GM19240 (cell line): ENCODE data around the genes ARMC8, PIK3CB and SPSB4.

- RRBS, result 2% methylated on average over 3 of the region's 24 CpGs
These were observed at the start of gene ARMC8 for GRCh38 chr3:138187118-138187473. Gene ARMC8, plus strand, starts transcription at chr3:138187301.

GRCh38 chr3:138651329-138652106, 42.9 kb downstream of the FAIM start:
- RRBS, result no CpG with 5 or more reads among the region's 11 CpGs

DNA sequence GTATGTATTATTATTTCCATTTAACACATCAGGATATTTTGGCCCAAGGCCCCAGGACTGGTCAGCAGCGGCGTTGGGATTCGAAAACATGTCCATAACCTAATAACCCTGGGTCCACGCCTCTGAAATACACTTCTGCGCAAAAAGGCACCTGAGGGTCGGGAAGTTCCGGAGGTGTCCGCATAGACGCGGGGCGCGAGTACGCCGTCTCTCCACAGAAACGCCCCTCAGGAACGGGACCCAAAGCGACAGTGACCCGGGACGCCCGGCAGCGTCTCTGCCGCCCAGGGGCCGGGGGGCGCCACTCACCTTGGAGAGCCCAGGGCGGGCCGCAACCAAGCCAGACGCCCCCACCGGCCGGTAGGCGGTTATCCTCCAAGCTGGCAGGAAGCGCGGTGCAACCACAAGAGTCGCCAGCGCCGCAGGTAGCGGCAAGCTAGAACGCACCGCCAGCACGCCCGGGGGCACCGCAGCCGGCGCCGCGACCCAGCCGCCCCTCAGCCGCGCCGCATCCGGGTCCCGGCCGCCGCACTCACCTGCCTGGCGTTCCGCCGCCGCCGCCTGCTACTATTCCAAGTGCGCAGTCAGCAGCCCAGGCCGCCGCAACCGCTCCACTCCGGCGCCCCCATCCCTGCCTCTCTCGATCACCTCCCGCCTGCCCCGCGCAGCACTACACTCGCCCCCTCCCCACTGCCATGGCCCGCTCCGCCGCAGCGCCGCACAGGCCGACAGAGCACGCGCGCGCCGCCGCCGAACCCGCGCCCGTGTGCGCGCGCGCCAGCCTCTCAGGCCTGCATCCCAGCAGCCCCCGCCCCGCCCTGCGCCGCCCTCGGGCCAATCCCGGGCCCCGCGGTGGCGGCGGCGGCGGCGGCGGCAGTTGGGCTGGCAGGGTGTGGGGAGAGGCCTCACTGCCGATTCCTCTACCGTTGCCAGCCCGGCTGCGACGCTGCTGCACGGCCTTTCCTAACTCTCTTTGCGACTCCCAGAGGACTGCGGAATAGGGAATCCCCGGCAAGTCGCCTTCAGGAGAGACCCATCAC, at the start of gene PIK3CB:
Gene PIK3CB, minus strand, starts transcription at position 770 of the 1,040 bp plus-strand sequence.
- RRBS, result 1% methylated on average over 52 of the region's 113 CpGs

DNA sequence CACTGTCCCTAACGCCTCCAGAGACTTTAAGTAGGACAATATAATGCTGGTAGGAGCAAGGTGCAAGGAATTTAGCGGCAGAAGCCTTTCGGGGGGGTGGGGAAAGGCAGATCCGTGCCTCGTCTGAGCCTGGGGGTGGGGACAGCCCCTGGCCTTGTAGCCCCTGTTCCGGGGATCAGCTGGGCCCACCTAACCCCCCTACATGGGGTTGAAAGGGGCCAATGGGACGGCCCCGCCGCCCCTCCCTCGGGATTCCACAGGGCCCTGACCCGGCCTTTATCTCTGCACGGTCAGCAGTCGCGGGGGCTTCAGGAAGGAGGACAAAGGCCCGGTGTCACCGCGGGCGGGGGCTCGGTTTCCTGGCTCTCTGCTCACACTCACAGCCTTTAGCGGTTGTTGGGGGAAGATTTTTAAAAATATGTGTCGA, 8.1 kb downstream of the FOXL2 start:
- RRBS, result 5% methylated on average over 8 of the region's 21 CpGs

- RRBS, result no CpG with 5 or more reads among the region's 3 CpGs
These were observed 104.5 kb upstream of the MRPS22 start for GRCh38 chr3:139239348-139239707.

DNA sequence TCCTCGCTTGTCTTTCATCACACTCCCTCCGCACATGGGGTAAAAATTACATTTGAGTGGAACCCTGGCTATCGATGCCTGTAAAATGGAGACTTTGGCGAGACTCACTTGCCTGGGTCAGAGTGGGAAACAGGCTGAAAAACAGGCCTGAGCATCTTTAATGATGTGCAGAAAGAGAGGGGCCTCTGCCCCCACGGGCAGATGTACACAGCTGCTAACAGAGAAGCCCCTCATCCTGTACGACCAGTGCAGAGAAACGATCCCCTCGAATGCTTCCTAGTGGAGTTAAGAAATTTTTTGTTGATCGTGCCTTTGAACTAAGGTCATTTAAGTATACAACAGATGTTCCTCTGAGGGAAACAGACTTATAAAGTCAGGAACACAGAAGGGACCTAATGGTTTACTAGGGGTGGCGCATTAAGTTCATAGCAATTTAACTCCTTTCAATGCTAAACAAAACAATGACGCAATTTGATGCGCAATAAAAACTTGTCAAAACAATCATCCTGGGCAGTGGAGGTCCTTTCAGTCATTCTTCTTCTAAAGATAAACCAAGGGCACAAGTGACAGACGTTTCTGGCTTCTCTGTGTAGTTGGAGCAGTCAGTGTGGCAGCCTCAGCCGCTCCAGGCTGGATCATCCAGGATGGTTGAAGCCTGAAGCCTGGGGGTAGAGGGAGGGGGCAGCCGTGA, 51.0 kb upstream of the MRPS22 start:
- RRBS, result no CpG with 5 or more reads among the region's 15 CpGs

GRCh38 chr3:139533086-139533350, 6.5 kb downstream of the RBP1 start:
- RRBS, result no CpG with 5 or more reads among the region's 5 CpGs

DNA sequence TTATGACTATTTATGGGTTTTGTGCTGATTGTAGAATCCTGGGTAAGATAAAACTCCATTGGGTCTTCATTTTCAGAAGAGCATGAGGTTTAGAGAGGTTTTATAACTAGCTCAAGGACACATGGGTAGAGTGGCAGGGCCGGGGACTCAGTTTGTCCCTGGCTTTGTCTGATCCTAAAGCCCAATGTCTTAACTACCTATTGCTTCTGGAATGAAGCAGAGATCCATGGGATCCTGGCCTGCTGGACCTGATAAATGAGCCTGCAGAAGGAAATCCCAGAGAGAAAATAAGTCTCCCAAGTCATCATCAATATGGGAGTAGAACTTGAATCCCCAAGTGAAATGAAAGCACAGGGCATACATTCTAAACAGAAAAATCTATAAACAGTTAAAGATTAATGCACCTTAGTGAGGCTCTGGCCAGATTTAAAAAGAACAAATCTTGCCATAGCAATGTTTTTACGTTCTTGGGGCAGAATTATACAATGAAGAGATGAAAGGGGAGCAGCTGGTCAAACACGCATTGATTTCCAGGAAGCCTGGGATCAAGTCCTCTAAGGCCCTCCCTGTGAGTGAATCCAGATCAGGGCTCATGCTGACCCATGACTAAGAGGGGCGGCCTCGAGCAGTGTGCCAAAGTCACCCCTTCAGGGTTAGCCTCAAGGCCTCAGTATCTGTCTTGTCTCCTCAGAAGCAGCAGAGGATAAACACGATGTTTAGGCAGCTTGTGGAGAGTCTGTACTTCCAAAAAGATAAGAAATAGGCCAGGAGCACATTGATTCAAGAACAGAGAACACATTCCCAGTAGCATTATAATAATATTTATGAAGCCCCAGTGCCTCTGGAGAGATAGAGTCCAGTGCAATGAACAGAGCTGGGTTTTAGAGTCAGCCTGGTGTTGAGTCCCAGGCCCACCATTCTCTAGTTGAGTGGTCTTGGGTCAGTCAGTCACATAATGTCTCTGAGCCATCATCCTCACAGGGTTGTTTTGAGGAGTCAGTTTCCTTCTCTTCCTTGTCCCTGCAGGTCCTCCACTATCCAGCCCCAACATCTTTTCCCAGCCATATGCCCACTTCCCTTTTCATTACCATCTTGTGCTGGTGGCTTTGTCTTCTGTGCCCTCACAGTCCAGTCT, 9.2 kb upstream of the RBP1 start:
- RRBS, result no CpG with 5 or more reads among the region's 6 CpGs

- RRBS, result no CpG with 5 or more reads among the region's 2 CpGs
These were observed 31.1 kb downstream of the TRIM42 start for GRCh38 chr3:140708932-140709325.

DNA sequence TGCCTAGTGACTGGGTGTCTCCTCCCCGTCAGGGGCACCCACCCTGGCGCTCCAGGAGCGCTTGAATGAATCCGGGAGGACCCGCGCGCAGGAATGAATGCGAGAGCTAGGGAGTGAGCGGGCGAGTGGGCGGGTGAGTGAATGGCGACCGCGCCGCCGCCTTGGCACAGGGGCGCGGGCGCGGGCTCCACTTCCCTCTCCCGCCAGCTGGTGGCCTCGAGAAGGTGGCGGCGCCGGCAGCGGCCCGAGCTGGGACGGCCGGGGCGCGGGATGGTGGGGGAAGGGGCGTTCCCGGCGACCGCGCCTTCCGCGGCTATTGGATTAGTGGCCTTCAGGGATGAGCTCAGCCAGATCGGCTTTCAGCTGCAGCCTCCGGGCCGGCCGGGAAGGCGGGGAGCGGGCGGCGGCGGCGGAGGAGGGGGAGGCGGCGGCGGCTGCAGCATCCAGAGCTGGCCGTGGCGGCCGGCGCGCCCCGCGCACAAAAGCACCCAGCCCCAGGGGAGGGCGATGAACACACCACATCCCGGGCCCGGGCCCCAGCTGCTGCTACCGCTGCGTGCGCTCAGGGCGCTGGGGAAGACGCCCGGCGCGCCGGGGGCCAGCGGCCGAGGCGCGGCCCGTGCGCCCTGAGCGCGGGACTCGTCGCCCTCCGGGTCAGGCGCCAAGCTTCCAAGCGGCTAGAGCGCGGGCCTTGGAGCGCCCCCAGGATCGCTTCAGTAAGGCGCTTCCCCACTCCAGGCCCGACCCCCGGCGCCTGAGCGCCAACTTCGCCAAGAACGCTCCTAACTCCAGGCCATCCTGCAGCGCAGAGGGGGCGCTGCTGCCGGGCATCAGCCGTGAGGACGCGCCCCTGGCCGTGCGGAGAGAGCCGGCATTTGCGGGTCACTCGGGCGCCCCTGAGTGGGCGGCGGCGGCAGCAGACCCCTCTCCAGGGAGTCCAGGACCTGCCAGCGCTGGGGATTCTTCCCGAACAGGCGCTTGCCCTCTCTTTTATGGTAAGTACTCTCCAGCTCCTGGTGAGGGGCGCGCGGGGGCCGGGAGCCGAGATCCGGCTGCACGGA, at the start of gene SPSB4:
Gene SPSB4, plus strand, starts transcription at position 350 of the 1,061 bp plus-strand sequence.
- RRBS, result 4% methylated on average over 63 of the region's 119 CpGs

GRCh38 chr3:141114834-141115340, 63.7 kb downstream of the SPSB4 start:
- RRBS, result no CpG with 5 or more reads among the region's 11 CpGs

DNA sequence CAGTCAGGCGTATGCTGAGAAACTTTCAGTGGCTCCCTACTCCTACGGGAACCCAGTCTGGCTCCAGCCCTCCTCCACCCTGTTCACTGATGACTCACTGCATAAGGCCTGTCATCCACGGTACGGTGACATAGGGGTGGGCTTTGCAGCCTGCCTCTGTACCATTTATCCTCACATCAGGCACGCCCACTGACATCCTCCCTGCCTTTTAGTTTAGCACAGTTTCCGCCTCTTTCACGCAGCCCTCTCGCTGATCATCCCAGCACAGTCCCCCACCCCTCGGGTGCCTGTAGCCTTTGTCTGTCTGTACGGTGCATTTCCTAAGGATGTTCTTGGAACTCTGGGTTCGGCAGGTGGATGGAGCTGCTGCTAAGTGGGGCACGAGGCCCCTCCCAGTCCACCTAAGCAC, 11.7 kb downstream of the PXYLP1 start:
- RRBS, result no CpG with 5 or more reads among the region's 12 CpGs

DNA sequence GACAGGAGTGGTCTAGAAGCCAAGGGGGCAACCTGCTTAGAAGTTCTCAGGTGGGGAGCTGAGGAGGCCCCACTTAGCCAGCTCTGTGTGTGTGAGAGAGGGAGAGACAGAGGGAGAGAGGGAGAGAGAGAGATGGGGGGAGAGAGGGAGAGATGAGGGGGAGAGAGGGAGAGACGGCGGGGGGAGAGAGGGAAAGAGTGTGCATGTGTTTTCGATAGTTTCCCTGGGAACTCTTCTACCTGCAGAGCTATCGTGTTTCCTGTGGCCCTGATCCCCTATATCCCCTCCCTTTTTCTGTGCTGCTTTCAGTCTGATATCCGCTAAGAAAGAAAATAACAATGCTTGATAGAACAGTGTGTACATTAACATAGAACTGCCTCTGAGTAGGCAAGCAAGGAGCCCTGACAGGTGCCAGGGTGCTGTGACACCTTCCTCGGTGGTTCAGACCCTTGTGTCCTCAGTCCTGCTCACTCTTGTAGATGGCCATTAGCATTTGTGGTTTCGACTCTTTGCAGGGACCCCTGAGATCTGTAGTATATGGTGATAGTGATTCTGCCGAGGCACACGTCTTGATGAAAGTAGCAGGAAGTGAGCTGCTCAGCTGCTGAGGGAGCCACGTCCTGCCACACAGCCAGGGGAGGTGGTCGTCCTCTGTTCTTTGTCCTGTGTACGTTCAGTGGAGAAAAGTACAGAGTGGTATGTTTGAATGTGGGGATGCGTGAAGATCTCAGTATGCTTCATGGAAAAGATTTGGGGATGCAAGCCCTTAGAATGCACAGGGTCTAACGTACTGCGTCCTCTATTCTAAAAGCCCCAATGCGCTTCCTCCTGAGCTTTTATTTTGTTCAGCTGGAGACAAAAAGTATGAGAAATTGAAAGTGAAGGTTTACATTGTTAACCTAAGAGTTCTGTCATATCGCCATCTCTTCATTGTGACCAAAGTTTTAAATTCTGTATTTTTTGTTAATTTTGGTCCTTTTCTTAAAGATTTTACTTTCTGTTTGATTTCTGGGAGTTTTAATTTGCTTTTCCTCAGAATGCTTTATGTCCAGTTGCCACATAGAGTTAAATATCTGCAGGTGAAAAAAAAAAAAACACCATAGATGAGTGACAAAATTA, 35.3 kb downstream of the PXYLP1 start:
- RRBS, result no CpG with 5 or more reads among the region's 17 CpGs

- RRBS, result no CpG with 5 or more reads among the region's 7 CpGs
These were observed 59.9 kb downstream of the PXYLP1 start for GRCh38 chr3:141291535-141291994.

- RRBS, result no CpG with 5 or more reads among the region's 18 CpGs
These were observed 60.7 kb downstream of the PXYLP1 start for GRCh38 chr3:141292067-141292923.

- RRBS, result no CpG with 5 or more reads among the region's 2 CpGs
These were observed 63.2 kb downstream of the PXYLP1 start for GRCh38 chr3:141294775-141295229.

GRCh38 chr3:141361211-141361449, 7.2 kb upstream of the ZBTB38 start:
- RRBS, result no CpG with 5 or more reads among the region's 2 CpGs

GRCh38 chr3:141383504-141384274, 15.4 kb downstream of the ZBTB38 start:
- RRBS, result no CpG with 5 or more reads among the region's 14 CpGs

DNA sequence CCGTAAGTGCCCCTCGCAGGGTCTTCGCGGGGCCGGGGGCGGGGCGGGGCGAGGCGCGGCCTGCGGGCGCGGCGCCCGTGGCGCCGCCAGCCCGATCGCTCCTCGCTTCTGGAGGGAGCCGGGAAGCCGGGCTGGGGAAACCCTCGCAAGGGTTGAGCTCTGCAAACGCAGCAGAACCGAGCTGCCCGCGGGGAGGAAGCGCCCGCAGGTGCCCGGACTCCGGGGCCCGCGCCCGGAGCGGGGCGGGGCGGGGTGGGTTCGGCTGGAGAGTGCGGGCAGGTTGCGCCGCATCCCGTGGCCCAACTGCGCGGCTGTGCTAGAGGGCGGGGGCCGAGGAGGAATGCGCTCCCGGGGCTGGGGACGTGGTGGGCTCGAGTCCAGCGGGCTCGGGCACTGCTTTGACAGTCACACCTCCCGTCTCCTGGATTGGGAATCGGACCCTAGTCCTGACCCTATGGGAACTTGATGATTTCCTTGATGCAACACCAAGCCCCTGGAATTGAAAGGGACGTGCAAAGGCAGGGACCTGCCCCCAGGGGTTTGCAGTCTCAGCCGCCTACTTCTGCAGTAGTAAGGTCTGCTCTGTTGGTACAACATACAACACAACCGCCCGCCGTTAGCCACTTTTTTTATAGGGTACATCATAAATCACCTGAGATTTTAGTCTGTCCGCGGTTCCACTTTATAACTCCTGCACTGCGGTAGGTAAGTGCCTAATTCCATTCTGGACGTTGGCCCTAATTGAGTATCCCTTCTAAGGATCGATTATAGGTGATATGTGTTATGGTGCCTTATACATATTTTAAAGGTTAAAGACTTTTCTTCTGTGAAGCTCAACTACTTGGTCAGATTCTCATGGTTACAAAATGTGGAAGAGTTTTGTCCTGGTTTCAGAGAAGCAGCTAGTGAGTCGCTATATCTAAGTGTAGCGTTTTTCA, 34.4 kb downstream of the ZBTB38 start:
- RRBS, result 1% methylated on average over 23 of the region's 66 CpGs